Liver (tissue), 9 donors: ENCODE results near the genes SPINT3, EPPIN and WFDC10A.

GRCh38 chr20:44809245-44809870 lies 988 bp downstream of the RIMS4 start:
- PRO-cap, 5 experiments: no peak in any of the 5 experiments
- RAMPAGE, long total RNA, 2 experiments: no peak in any of the 2 experiments
- RRBS: 11% methylated on average over 12 of the region's 26 CpGs

GRCh38 chr20:45000239-45000551 lies 33.9 kb downstream of the STK4 start:
- PRO-cap, 5 experiments: no peak in any of the 5 experiments
- RAMPAGE, long total RNA, 2 experiments: no peak in any of the 2 experiments
- RRBS: no CpG with 5 or more reads among the region's 7 CpGs

GRCh38 chr20:45053086-45053448 lies 47.9 kb downstream of the KCNS1 start:
- PRO-cap, 5 experiments: no peak in any of the 5 experiments
- RAMPAGE, long total RNA, 2 experiments: no peak in any of the 2 experiments
- RRBS: no CpG with 5 or more reads among the region's 5 CpGs

GRCh38 chr20:45324340-45325017 lies 16.4 kb upstream of the MATN4 start:
- PRO-cap, 5 experiments: peak in 1 of 5 experiments; most common minus-strand start chr20:45324605 (in 1)
- RAMPAGE, long total RNA, 2 experiments: no peak in any of the 2 experiments
- RRBS: no CpG with 5 or more reads among the region's 9 CpGs

DNA sequence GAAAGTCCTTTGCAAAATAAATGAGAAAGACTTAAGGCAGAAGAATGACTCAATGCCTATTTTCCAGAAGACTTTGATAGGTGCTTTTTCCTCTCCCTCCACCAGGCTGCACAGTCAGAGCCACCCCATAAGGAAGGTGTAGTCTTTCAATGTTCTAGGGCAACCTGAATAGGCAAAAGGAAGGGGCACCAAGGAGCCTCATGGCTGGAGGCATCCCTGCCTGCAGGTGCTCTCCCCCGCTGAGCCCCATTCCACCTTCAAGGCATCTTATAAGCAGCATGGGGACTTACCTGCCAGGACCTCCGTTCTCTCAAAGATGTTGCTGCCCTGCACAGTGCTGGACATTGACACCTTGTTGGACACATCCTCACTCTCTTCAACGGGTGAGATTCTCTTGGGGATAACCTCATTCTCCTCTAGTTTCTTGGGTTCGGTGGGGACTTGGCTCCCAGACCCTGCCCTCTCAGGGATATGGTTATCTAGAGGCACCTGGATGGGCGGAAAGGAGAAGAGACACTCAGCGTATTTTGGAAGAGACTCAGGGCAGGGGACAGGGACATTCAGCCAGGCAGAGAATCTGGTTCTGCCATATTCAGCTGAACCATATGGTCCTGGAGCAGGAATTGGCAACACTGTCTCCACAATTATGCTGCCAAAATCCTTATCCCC lies 18.0 kb downstream of the SDC4 start:
- PRO-cap, 5 experiments: peak in 1 of 5 experiments; most common minus-strand start position 554 of the sequence (in 1)
- RAMPAGE, long total RNA, 2 experiments: no peak in any of the 2 experiments
- RRBS: no CpG with 5 or more reads among the region's 6 CpGs

- PRO-cap, 5 experiments: no peak in any of the 5 experiments
- RAMPAGE, long total RNA, 2 experiments: no peak in any of the 2 experiments
- RRBS: no CpG with 5 or more reads among the region's 7 CpGs
Observed at GRCh38 chr20:45338550-45338842, 9.7 kb downstream of the SDC4 start.

- PRO-cap, 5 experiments: peak in 4 of 5 experiments; most common plus-strand start chr20:45341707 (in 4); most common minus-strand start chr20:45341788 (in 1)
- RAMPAGE, long total RNA, 2 experiments: no peak in any of the 2 experiments
- RRBS: no CpG with 5 or more reads among the region's 4 CpGs
Observed at GRCh38 chr20:45341326-45341928, 6.8 kb downstream of the SDC4 start.

DNA sequence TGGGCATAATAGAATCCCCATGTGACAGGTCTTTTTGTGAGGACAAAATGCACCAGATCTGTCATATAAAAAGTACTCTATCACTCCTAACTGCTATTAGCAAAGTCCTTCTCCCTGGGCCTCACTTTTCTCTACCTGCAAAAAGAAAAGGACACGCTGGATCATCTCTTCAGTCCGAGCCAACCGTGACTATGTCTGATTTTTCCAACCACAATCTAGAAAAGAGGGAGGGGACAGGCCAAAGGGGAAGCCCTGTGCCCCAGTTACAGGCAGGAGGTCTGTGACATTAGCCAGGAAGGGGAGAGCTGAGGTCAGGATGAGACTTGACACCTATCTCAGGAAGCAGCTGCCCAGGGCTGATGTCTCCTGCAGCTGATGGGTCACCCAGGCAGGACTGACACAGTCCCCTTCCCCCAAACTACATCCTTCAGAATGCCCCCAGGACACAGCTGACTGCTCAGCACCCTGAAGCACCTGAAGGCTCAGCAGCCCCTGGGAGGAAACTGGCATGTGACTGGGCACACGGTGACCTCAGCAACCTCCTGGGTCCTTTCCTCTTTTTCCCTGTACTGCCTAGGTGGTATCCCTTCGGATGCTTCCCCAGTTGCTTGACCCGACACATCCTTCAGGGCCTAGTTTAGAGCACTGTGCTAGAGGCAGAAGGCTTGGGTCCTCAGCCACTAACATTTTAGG lies 2.0 kb downstream of the SDC4 start:
- PRO-cap, 5 experiments: peak in 2 of 5 experiments; most common plus-strand start position 262 of the sequence (in 1); most common minus-strand start position 193 of the sequence (in 1)
- RAMPAGE, long total RNA, 2 experiments: no peak in any of the 2 experiments
- RRBS: no CpG with 5 or more reads among the region's 6 CpGs

GRCh38 chr20:45465503-45466466 lies 3.8 kb upstream of the WFDC2 start:
- PRO-cap, 5 experiments: no peak in any of the 5 experiments
- RAMPAGE, long total RNA, 2 experiments: no peak in any of the 2 experiments
- RRBS: no CpG with 5 or more reads among the region's 2 CpGs

DNA sequence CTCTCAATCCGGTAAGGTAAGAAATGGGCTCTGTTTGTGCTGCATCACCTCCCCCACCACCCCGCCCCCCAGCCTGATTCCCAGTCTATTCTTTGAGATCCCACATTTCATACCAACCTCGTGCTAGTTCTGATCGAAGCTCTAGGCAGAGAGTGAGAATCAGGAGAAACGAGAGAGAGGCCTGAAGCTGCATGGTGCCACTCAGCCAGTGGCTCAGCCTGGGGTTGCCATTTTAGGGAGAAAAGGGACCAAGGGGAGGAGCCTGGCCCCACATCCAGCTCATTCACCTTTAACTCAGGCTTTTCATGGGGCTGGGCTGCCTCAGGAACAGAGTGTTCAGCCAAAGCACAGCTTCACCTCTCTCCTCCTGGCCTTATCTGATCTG lies at the start of gene SPINT3:
SPINT3 (minus strand) TSS at position 207 of the 385 bp plus-strand sequence.
- PRO-cap, 5 experiments: no peak in any of the 5 experiments
- RAMPAGE, long total RNA, 2 experiments: no peak in any of the 2 experiments
- RRBS: no CpG with 5 or more reads among the region's 5 CpGs

- PRO-cap, 5 experiments: no peak in any of the 5 experiments
- RAMPAGE, long total RNA, 2 experiments: no peak in any of the 2 experiments
- RRBS: no CpG with 5 or more reads among the region's 3 CpGs
Observed at GRCh38 chr20:45547243-45547597, at the start of gene EPPIN. Gene EPPIN, minus strand, starts transcription at chr20:45547401.

- PRO-cap, 5 experiments: no peak in any of the 5 experiments
- RAMPAGE, long total RNA, 2 experiments: no peak in any of the 2 experiments
- RRBS: no CpG with 5 or more reads among the region's 7 CpGs
Observed at GRCh38 chr20:45629487-45629795, at the start of gene WFDC10A. Gene WFDC10A, plus strand, starts transcription at chr20:45629739.

- PRO-cap, 5 experiments: peak in 3 of 5 experiments; most common plus-strand start chr20:45792464 (in 3); most common minus-strand start chr20:45792455 (in 2)
- RAMPAGE, long total RNA, 2 experiments: no peak in any of the 2 experiments
- RRBS: no CpG with 5 or more reads among the region's 37 CpGs
Observed at GRCh38 chr20:45792132-45793315, 770 bp downstream of the DNTTIP1 start.

- PRO-cap, 5 experiments: no peak in any of the 5 experiments
- RAMPAGE, long total RNA, 2 experiments: no peak in any of the 2 experiments
- RRBS: no CpG with 5 or more reads among the region's 14 CpGs
Observed at GRCh38 chr20:45902209-45902774, 9.7 kb downstream of the PLTP start.

GRCh38 chr20:45938604-45939731 lies 4.5 kb downstream of the PCIF1 start:
- PRO-cap, 5 experiments: no peak in any of the 5 experiments
- RAMPAGE, long total RNA, 2 experiments: no peak in any of the 2 experiments
- RRBS: no CpG with 5 or more reads among the region's 21 CpGs

- PRO-cap, 5 experiments: peak in 1 of 5 experiments; most common plus-strand start chr20:45971140 (in 1)
- RAMPAGE, long total RNA, 2 experiments: no peak in any of the 2 experiments
- RRBS: 7% methylated on average over 14 of the region's 43 CpGs
Observed at GRCh38 chr20:45971092-45971678, 818 bp downstream of the ZNF335 start.

DNA sequence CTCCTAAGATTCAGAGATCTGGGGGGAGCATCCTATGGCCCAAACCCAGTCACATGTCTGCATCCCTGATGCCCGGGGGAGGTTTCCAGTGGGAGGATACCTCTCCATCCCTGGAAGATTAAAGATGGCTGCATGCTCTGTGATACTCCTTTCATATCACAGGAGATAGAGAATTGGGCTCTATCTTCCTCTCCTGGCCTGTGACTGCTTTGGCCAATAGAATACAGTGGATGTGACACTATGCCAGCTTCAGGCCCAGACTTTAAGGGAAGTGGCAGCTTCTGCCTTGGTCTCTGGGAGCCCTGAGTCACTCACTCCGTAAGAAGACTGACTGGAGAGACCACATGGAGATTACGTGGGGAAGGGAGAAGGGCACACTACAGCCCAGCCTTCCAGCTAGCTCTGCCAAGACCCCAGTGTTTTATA lies 10.4 kb upstream of the MMP9 start:
- PRO-cap, 5 experiments: no peak in any of the 5 experiments
- RAMPAGE, long total RNA, 2 experiments: no peak in any of the 2 experiments
- RRBS: no CpG with 5 or more reads among the region's 3 CpGs

DNA sequence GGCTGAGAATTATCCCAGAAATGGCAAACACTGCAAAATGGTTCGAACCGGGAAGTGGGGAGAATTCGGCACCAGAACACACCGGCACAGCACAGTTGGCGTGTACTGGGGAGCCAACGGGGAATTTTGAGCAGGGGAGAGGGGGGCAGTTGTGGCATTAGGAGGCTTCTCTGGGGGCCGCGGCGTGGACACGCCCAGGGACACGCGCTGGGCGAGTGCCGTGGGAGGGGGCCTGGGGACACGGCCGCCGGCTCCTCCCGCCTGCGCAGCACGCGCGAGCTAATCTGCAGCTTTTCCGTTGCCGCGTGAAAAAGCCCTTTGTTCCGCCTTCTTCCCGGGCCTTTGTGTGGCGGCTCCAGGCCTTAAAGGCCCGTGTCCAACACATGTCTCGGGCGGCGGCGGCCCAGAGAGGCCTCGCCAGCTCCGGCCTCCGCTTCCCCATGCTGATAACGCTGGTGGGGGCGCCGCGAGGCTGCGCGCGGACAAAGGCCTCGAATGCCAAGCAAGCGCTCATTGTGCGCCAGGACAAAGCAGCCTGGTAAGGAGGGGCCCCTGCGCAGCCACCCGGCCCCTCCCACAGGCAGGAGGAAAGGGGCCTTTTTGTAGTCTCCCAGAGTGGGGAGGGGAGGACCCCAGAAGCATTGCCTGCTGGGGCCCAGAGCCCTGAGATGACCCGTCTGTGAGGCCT lies 82.7 kb downstream of the CD40 start:
- PRO-cap, 5 experiments: no peak in any of the 5 experiments
- RAMPAGE, long total RNA, 2 experiments: no peak in any of the 2 experiments
- RRBS: 19% methylated on average over 18 of the region's 49 CpGs

DNA sequence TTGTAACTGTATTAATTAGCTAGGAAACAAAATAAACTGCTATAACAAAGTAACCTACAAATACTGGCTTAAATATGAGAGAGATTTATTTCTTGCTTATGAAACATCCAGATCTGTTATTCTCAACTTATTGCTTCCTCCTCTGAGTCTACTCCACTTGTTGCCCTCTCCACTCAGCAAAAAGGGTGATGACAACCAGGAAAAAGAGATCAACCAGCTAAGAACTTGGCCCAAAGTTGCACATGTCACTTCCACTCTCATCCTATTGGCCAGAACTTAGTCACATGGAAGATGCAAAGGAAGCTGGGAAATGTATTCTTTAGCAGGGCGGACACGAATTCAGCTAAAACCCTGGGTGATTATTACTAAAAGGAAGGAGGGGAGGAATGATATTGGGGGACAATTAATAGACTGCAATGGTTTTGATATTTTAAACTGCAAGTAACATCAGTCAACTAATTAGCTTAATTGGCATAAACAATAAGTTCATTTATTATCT lies 5.3 kb upstream of the TP53RK start:
- PRO-cap, 5 experiments: peak in 2 of 5 experiments; most common minus-strand start position 175 of the sequence (in 2)
- RAMPAGE, long total RNA, 2 experiments: no peak in any of the 2 experiments
- RRBS: no CpG with 5 or more reads among the region's 2 CpGs

DNA sequence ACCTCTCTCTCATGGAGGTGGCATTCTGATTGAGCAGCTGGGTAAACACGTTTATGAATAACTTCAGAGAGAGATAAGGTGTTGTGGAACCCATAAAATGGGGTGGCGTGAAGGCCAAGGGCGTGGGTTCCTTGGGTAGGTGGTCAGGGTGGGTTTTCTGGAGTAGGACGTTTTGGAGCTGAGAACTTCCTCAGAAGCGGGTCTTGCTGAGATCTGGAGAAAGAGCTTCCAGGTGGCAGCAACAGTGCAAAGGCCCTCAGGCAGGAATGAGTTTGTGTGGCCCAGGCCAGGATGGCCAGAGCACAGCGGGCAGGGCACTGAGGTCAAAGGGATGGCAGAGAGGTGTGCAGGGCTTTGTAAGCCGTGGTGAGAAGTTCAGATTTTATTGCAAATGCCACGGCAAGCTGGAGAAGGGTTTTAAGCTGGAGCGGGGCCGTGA lies 993 bp downstream of the SLC2A10 start:
- PRO-cap, 5 experiments: peak in 4 of 5 experiments; most common minus-strand start position 268 of the sequence (in 3)
- RAMPAGE, long total RNA, 2 experiments: no peak in any of the 2 experiments
- RRBS: no CpG with 5 or more reads among the region's 10 CpGs